Left common carotid artery plus branches (tissue), 1 donor: ENCODE results near the genes OIP5 and TYRO3.

GRCh38 chr15:40932631-40933102 lies 3.5 kb downstream of the DLL4 start:
- PRO-cap: no peak

GRCh38 chr15:40933115-40933441 lies 3.9 kb downstream of the DLL4 start:
- PRO-cap: no peak

- PRO-cap: no peak
These were observed 3.5 kb upstream of the CHAC1 start for GRCh38 chr15:40949550-40950332.

- PRO-cap: no peak
These were observed 35.3 kb downstream of the INO80 start for GRCh38 chr15:41080729-41081209.

DNA sequence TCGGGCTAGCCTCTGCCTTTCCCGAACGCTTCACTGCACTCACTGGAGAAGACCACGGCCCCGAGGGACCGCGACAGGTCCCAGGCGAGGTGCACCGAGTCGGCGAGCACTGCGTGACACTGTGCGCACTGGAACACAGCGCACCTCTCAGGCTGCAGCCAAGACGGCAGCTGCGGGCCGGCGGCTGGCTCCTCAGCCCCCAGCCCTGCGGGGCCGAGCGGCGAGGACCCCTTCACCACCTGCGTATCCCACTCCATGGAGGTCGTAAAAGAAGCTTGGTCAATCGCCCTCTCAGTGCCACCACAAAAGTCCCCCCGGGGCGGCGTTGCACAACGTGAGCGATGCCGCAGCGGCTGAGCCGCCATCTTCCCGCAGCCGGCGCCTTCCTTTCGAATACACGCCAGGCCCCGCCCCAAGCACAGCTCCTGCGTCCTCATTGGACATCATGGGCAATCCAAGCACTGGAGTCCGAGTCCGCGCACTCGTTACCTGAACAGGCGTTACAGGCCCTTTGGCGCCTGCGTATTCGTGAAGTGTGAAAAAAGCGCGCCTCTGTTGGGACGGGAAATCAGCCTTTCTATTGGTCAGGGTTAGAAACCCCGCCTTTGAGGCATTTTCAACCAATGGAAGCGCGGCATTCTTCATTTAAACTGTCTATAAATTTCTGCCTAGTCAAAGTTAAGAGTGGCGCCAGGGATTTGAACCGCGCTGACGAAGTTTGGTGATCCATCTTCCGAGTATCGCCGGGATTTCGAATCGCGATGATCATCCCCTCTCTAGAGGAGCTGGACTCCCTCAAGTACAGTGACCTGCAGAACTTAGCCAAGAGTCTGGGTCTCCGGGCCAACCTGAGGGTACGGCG lies at the start of gene OIP5:
Gene OIP5, minus strand, starts transcription at position 395 of the 862 bp plus-strand sequence.
- PRO-cap: no peak

- PRO-cap: no peak
These were observed 17.5 kb downstream of the NUSAP1 start for GRCh38 chr15:41349907-41350842.

GRCh38 chr15:41493946-41495290 lies 744 bp downstream of the ITPKA start:
- PRO-cap: no peak

DNA sequence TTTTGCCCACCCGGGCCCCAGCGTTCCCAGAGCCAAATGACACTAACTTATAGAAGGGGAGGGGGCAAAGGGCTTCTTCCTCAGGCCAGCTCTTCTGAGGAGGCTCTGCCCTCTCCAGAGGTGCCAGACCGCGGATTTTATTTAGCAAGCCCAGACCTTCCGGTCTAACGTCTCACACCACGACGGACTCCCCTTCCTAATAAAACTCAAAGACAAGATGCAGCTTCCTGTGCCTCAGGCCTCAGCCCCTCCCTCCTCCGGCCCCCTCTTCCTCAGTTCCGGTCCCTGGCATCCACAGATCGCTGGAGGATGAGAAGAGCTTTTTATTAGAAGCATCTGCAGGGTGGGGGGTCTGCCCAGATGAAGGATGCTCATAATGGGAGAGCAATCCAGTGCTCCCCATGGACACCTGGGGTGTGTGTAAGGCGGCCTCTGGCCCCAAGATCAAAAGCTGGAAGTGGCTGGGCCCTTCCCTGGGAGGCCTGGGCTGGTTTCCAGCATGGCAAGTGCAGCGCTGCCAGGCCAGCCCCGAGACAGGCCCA lies 9.7 kb downstream of the ITPKA start:
- PRO-cap: no peak

DNA sequence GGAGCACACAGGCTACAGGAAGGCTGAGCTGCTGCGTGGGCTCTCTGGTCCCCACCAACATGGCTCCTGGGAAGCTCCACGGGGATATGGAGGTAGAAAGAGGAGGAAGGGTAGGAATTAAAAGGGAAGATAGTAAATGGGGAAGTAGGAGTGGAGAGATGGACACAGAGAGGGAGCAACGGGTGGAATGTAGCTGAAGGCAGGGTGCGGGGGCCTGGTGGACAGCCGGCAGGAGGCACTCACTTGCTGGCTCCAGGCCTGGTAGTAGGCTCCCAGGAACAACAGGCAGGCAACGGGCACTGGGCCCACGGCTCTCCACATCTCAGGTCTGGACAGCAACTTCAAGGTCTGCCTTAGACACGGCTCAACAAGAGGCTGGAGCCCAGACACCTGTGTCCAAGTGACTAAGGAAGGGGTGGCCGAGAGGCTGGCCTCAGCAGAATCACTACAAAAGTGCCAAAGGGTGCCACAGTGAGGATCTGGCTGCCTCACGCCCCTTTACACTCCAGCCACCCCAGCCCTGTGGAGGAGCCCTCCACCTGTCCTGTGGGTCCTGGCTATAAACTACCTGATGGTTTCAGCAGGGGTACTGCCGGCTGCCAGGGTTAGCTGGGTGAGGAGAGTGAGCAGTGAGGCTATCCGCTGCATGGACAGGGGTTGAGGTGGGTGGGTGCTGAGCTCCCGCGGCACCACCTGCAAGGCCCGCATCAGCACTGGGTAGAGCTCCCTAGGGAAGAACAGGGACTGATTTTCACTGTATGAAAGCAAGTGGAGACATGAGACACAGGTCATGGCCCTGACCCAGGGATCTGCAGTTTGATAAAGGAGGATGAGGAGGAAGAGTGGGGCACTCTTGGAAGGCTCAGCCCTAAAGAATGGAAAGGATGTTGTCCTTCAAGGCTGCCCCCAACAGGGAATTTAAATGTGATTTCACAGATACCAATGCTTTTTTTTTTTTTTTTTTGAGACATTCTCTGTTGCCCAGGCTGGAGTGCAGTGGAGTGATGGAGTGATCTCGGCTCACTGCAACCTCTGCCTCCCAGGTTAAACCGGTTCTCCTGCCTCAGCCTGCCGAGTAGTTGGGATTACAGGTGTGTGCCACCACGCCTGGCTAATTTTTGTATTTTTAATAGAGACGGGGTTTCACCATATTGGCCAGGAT lies 10.3 kb upstream of the LTK start:
- PRO-cap: no peak

DNA sequence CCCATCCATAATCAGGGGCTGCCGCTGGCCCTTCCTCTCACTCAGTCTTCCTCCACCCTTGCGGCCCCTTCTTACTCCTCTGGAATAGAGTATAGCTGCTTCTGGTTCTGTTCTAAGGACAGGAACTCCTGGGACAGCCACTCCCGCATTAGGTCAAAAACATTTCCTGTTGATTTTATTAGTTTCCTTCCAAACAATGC lies 4.3 kb upstream of the TYRO3 start:
- PRO-cap: no peak

DNA sequence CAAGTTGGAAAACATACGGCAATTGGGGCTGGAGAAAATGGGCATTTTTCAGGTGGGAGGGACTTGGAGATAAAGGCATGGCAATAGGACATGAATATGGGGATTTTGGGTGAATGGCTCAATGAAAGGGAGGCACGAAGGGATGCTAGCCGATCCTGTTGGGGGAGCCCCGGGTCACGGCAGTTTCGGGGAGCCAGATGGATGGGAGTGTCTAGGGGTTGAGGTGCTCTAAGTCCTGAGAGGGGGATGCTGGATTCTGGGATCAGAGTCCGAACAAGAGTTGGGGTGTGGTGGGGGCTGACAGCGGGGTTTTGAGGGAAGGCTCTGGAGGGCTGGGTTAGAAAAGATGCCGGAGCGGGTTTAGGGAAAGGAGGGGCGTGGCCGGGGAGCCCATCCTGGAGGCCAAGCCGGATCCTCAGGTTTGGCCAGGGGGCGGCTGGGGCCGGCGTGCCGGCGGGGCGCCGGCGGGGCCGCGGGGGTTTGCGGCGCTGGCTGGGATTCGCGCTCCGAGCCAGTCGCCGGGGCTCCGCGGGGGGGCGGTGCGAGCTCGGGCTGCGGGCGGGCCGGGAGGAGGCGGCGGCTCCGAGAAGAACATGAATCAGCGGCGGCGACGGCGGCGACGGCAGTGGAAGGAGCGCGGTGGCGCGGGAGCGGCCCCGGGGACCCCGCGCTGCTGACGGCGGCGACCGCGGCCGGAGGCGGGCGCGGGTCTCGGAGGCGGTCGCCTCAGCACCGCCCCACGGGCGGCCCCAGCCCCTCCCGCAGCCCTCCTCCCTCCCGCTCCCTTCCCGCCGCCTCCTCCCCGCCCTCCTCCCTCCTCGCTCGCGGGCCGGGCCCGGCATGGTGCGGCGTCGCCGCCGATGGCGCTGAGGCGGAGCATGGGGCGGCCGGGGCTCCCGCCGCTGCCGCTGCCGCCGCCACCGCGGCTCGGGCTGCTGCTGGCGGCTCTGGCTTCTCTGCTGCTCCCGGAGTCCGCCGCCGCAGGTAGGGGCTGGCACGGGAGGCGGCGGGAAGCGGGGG lies at the start of gene TYRO3:
Gene TYRO3, plus strand, starts transcription at position 815 of the 1,020 bp plus-strand sequence.
- PRO-cap: unidirectional peak, plus-strand start at position 625 of the sequence

GRCh38 chr15:41620927-41621740 lies 62.1 kb downstream of the TYRO3 start:
- PRO-cap: unidirectional peak, plus-strand start at chr15:41621530

- PRO-cap: no peak
These were observed 78.4 kb upstream of the MAPKBP1 start for GRCh38 chr15:41695836-41696372.

- PRO-cap: no peak
These were observed 3.7 kb upstream of the SPTBN5 start for GRCh38 chr15:41897175-41898259.

GRCh38 chr15:41926528-41927245 lies 32.8 kb upstream of the SPTBN5 start:
- PRO-cap: no peak

GRCh38 chr15:42012202-42012794 lies 8.5 kb downstream of the PLA2G4E start:
- PRO-cap: no peak

DNA sequence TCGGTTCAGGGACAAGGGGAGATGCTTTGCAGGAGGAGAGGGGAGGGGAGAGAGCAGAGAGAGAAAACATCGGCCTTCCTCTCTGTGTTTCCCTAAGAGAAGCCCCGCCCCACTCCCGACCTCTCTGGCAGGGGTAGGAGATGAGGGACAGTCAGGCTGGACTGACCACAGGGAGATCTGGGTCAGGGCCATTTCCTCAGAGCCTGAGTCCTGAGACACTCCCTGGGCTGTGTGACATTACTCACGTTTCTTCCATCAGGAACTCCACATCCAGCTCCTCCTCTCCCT lies 9.2 kb downstream of the PLA2G4D start:
- PRO-cap: no peak

DNA sequence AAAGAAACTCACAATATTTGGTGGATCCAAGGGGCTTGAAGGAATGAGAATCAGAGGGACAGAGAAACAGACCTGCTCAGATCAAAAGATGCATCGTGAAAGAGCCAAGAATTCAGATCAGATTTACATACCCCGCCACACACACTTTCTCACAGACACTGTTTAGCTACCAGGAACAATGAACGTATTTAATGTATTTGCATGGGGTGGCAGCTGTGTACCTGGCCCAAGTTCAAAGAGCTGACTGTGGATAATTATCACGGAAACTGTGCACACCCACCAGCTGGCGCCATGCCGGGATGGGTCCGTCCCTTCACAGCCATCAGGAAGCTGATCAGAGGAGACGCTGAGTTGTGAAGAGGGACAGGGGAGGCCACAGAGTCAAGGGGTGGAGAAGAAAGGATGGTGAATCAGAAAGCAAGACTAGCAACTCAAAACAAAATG lies 13.0 kb upstream of the PLA2G4D start:
- PRO-cap: no peak

- PRO-cap: no peak
These were observed 18.5 kb upstream of the VPS39 start for GRCh38 chr15:42226570-42227113.

DNA sequence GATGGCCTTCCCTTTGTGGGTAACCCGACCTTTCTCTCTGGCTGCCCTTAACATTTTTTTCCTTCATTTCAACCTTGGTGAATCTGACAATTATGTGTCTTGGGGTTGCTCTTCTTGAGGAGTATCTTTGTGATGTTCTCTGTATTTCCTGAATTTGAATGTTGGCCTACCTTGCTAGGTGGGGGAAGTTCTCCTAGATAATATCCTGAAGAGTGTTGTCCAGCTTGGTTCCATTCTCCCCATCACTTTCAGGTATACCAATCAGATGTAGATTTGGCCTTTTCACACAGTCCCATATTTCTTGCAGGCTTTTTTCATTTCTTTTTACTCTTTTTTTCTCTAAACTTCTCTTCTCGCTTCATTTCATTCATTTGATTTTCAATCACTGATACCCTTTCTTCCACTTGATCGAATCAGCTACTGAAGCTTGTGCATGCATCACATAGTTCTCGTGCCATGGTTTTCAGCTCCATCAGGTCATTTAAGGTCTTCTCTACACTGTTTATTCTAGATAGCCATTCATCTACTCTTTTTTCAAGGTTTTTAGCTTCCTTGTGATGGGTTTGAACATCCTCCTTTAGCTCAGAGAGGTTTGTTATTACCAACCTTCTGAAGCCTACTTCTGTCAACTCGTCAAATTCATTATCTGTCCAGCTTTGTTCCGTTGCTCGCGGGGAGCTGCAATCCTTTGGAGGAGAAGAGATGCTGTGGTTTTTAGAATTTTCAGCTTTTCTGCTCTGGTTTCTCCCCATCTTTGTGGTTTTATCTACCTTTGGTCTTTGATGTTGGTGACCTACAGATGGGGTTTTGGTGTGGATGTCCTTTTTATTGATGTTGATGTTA lies 22.2 kb upstream of the GANC start:
- PRO-cap: no peak